Neural cell (in vitro differentiated cells): ENCODE measurements around a stretch of chr22.

GRCh38 chr22:39229859-39230896, 14.6 kb downstream of the PDGFB start:
- RAMPAGE, long total RNA: no peak

DNA sequence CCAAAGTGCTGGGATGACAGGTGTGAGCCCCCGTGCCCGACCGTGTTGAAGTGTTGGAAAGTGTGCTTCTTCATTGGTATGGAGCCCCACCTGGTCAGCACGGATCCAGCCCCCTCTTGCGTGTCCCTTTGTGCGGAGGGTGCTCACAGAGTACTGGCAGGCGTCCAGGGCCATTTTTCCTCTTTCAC, 37.2 kb downstream of the RPL3 start:
- RAMPAGE, long total RNA: no peak

- RAMPAGE, long total RNA: no peak
Measured at GRCh38 chr22:39414204-39414921, 14.8 kb downstream of the TAB1 start.

DNA sequence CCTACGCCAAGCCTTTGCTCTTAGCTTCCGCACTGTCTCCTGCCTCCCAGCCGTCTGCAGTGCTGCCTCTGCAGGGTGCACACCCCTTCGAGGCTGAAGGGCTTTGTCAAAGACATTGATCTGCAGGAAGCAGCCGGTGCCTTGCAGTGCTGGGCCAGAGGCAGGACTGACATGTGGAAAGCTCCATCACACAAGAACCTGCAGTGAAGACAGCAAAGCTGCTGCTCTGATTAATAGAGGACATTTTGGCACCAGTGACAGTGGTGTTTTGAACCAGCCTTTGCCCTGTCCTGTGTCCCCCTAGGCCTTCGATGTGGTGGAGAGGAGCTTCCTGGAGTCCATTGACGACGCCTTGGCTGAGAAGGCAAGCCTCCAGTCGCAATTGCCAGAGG, 16.9 kb downstream of the TAB1 start:
- RAMPAGE, long total RNA: no peak

GRCh38 chr22:39418554-39419538, 19.3 kb downstream of the TAB1 start:
- RAMPAGE, long total RNA: no peak

GRCh38 chr22:39432239-39432731, 24.5 kb upstream of the MGAT3 start:
- RAMPAGE, long total RNA: no peak

- RAMPAGE, long total RNA: no peak
Measured at GRCh38 chr22:39471292-39472356, 14.8 kb downstream of the MGAT3 start.

GRCh38 chr22:39473449-39473665, 16.5 kb downstream of the MGAT3 start:
- RAMPAGE, long total RNA: no peak

DNA sequence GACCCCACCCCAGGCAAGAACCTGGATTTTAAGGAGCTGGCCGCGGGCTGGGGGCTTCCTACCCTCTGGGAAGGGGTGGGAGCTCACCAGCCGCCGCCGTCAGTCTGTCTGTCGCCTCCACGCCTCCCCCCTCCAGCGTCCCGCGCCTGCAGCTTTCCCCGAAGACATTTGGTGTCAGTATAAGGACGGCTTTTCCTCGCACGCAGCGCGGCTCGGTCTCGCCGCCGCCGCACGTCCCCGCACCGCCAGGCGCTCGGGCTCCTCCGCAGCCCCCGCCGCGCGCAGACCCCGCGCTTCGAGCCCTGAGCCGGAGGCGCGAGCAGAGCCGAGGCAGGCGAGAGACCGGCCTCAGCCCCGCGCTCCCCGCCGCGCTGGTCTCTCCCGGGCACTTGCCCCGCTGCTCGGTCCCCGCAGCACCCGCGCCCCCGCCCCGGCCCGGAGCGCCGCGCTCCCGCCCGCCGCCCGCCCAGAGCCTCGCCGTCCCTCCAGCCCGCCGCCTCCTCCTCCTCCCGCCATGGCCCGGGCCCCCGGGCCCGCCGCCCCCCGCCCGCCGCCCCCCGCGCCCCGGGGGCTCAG, 13.1 kb upstream of the CACNA1I start:
- RAMPAGE, long total RNA: no peak

DNA sequence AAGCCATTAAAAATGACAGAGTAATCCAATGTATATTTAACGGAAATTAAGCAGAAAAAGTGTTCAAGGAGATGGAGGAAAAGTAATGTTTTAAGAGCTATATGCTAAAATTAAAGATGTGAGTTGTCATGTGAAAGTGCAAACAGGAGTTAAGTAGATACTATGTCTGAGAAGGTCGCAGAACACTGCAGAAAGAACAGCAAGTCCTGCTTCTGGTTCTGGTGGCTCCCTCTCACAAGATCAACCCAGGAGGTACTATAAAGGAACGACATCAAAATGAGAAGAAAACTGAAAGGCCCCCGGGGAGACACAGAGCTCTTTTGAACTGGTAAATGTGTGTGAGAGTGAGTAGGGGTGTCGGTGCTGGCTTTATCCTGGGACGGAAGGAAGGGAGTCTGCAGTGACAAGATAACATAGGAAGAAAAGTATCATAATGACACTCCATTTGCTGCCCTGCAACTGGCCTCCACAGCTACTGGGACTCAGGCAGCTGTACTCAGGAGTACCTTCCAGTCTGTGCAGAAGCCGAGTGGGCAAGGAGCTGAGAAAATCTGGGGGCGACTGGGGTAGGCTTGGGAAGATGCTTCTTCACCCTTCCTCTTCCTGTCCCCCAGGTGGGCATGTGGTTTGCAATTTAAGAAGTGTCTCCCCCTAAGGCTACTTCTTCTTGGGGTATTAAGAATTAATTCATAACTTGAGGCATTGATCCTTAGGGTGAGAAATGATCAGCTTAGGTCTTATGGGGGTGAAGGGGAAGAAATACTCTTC, 60.9 kb downstream of the ENTHD1 start:
- RAMPAGE, long total RNA: no peak

DNA sequence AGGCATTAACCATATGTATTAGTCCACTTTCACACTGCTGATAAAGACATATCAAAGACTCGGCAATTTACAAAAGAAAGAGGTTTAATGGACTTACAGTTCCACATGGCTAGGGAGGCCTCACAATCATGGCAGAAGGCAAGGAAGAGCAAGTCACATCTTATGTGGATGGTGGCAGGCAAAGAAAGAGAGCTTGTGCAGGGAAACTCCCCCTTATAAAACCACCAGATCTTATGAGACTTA, 19.8 kb downstream of the ENTHD1 start:
- RAMPAGE, long total RNA: no peak

DNA sequence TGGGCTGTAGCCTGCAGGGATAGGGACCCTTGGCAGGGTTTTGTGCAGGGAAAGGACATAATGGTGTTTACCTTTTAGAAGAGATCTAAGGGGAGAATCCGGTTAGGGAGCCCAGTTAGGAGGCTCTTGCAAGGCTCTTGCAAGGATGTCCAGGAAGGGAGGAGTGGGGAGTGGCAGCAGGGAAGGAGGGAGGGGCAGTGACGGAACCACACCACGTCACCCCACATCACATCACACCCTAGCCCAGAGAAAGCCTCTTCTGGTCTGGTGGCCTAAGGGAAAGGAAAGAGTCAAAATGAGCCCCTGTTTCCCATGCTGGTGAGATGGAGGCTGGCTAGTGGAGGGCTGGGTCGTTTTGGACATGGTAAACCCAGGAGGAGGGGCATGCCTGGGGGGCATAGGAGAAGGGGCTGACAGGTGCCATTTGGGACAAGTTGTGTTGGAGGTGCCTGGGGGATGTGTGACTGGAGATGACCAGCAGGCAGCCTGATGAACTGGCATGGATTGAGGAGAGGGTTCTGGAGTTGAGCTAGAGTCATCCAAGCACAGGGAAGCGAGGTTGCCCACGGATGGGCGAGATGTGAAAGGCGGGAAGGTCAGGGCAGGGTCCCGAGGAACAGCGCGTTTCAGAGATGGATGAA, 6.1 kb upstream of the FAM83F start:
- RAMPAGE, long total RNA: no peak

DNA sequence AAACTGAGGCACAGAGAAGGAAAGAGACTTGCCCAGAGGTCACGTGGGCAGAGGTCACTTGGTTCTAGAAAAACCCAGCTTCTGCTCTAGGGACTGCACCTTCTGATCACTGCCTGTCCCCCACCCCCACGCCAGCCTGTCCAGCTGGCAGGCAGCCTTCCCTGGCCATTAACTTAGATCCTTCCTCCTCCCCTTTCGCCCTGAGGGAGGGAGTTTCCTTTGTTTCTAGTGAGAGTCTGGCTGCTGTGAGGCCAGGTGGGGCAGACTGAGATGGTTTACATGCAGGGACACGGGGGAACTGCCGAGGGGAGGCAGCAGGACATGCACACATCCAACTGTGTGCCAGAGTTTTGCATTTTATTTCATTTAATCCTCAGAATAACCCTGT, 3.2 kb downstream of the FAM83F start:
- RAMPAGE, long total RNA: no peak

DNA sequence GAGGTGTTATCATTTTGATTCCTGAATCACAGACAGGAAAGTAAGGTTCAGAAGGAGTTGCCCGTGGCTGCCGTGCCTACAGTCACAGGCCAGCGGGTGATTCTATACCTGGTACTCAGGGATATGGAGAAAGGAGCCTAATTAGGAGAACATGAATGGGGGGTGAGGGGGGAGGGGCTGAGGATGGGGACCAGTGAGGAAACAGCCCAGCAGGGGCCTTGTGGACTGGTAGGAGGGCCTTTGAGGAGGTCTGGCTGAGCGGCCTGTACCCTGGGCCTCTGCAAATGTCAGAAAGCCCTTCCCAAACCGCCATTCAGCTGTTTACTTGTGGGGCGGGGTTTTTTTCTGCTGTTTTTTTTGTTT, 3.6 kb downstream of the FAM83F start:
- RAMPAGE, long total RNA: no peak

DNA sequence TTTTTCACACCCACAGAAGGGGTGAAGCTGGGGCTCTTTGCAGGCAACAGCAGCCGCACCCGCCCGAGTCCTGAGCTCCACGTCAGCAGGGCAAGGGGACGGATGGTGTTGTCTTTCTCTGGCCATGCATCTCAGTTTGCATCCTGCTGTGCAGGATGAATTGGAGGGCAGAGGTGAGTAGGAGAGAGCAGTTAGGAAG, 14.4 kb downstream of the FAM83F start:
- RAMPAGE, long total RNA: no peak

DNA sequence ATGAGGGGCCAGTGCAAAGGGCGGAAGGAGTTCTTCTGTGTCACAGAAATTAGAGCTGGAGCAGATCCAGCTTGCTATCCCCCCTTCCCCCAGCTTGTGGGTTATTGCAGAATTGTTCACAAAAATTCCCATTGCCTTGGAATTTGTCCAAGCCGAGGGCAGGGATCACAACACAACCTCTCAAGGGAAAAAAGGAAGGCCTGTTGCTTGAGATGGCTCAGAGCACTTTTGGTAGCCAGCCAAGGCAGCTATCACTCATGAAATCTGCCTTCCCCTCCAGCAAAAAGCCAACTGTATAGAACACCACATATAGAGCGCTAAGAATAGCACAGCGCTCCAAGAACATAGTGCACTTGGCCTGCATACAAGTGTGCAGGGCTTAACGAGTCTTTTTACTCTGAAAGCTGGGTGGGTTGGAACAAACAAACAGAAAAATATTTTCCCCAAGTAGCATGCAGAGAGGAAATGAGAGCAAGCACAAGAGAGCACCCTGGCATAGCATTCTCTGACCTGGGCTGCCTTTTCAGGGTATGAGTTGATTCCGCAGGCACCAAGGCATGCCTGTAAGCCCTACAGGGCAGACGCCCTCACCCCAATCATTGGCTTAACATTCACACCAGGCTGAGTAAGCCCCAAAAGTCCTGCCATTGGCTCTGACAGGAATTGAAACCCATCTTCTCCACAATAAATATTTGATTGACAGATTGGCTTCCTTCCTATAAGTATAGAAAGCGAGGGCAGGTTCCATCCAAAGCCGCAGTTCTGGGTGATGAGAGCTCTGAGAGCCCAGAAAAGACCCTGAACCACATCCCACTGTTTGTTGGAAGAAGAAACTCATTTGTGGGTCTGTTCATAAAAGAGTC, 46.4 kb downstream of the FAM83F start:
- RAMPAGE, long total RNA: no peak

DNA sequence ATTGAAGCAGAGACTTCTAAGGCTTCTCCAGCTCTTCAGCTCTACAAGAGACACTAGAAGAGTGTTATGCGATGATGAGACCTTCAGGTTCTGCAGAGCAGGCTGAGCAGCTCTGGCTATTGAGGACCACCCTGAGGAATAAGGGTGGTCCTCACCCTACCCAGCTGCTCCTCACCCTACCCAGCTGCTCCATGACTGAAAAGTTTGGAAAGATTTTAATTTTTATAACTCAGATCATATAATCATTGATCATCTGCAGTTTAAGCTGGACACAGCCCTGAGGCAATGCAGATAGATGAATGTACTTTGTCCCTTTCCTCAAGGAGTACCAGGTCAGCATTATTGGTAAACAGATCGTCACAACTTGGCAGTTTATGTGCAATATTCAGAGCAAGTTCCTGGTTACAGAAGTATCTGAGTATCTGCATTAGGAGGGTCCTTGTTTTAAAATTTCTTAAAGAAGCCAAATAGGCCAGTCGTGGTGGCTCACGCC, 3.5 kb downstream of the TNRC6B start:
- RAMPAGE, long total RNA: no peak

GRCh38 chr22:40182746-40183989, 5.4 kb downstream of the TNRC6B start:
- RAMPAGE, long total RNA: no peak

DNA sequence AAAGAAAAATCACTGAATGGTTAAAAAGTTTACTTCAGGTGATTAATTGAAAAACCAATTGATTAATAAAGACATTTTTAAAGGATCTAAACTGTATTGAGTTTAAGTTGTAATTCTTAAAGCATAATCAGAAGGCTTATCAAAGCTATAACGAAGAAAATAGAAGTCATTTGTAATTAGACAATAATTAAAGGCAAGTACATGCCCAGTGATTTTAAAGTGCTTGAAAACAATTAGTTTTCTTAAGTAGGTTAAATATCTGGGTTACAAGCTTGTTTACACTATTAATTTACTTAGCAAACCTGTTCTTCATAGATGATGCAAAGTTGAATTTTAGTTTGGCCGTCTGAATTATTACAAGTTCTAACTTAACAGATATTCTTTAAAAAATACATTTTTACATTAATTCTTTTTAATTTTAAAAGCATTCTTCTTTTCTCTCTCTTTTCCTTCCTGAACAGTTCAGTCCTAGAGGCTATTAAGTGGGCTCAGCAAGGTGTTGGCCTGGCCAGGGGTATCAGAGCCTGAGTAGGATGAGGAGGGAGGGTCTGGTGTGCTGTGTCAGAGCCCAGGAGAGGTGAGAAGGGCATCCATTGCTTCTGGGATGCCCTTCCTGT, 20.3 kb downstream of the TNRC6B start:
- RAMPAGE, long total RNA: no peak

DNA sequence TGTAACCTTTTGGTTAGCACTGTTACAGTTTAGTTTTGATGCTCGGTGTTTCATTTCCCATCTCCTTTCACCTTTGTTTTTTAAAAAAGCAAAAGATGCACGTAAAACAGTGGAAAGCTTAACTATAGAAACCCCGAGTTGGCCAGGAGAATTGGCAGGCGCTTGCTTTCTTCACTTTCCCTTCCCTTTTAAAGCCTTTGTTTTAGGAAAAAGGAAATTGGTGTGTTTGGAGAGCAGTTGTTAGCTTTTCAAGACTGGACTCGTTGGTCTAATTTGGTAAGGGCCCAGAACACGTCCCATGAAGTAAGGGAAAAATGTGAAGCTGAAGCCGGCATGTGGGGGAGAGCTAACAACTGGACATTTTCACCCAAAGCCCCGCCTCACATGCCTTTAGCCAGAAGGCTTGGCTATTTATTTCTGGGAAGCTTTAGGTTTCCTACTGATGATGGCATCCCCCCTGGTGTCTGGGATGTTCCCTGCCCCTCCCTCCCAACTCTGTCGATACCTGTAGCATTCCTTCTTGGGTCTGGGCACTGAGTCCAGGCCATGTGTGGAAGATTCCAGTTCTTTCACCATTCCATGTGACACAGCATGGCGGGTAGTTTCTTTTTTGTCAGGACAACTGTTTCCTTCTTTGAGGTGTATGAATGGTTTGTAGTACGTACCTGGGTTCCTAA, 43.0 kb downstream of the TNRC6B start:
- RAMPAGE, long total RNA: no peak